Liver (tissue), 9 donors: ENCODE measurements around the gene LHX5.

DNA sequence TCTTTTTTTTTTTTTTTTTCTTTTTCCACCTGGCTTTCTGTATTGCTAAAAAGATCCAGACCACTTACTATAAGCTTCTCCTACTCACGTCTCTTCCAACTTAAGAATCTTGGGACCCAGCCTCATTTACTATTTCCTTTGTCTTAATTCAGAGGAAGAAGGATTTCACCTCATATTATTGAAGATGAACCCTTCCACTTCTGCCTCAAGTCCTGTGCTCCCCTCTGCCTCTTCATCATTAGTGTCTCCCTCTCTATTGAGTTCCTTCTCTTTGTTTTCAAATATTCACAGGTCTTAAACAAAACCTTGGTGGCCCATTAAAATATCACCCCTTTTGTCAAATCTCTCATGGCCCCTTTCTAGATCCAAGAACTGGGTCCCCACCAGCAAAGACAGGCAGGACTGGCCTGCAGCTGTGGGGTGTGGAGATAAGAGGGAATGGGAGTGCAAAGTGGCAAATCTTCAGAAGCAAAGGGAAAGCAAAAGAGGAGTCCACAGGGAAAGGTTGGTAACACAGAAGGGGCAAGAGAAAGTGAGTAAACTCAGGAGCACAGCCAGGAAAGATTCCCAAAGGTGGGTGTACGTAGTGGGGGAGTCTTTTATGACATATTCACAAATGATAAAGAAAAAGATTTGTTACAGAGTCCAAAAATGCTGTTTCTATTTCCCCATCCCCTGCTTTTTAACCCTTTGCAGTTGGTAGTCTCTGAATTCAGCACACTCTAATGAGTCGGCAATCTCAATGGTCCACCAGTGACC is 98.1 kb downstream of the HECTD4 start:
- PRO-cap, 5 experiments: no peak in any of the 5 experiments
- RAMPAGE, long total RNA, 2 experiments: no peak in any of the 2 experiments
- RRBS: no CpG with 5 or more reads among the region's 3 CpGs

DNA sequence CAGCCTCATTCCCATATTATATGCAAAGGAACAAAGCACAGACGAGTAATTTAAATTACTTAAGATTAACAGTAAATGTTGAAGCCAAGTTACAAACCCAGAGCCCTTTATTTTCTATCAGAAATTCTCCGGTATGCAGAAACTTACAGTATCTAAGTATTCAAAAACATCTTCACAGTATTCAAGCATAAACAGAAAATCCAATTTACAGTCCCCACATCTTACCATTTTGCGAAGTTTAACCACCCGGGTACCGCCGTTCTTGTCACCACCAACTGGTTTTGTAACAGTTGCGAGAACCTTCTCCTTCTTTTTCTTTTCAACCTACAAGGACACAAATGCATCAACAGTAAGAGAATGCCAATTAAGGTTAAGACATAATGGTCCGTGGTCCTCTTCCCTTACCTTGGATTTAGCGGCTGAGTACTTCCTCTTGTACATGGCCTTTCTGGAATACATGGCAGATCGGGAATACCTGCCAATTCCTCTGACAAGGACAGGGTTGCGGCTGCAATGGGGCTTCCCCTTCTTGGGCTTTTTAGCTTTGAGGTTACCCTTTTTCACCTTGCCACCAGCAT is 1.3 kb downstream of the RPL6 start:
- PRO-cap, 5 experiments: no peak in any of the 5 experiments
- RAMPAGE, long total RNA, 2 experiments: no peak in any of the 2 experiments
- RRBS: 79% methylated on average over 2 of the region's 11 CpGs

- PRO-cap, 5 experiments: peak in 1 of 5 experiments; most common plus-strand start chr12:112422740 (in 1); most common minus-strand start chr12:112422569 (in 1)
- RAMPAGE, long total RNA, 2 experiments: no peak in any of the 2 experiments
- RRBS: no CpG with 5 or more reads among the region's 8 CpGs
Observed at GRCh38 chr12:112422370-112422958, 3.7 kb downstream of the PTPN11 start.

GRCh38 chr12:112486208-112486778 is 67.5 kb downstream of the PTPN11 start:
- PRO-cap, 5 experiments: no peak in any of the 5 experiments
- RAMPAGE, long total RNA, 2 experiments: no peak in any of the 2 experiments
- RRBS: no CpG with 5 or more reads among the region's 15 CpGs

DNA sequence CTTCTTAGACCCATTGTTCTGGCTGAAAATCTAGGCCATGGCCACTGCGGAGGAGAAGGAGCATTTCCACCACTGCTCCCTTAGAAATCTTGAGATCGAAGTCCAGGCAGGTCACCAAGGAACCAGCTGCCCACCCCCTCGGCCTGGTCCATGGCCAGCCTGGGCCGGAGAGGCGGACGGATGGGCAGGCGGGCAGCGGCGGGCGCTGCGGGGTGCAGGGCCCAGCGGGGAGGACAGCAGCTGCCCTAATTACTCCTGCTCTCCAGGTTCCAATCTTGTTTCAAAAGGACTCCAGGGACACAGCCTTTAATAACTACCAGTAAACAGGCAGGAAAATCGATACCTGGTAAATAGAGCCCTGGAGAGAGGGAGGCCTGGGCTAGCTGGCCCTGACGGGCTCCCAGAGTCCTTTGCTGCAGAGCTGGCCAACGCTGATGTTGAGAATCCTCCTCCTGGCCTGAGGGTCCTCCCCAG is 15.1 kb downstream of the DTX1 start:
- PRO-cap, 5 experiments: peak in 4 of 5 experiments; most common plus-strand start position 281 of the sequence (in 1); most common minus-strand start position 257 of the sequence (in 2)
- RAMPAGE, long total RNA, 2 experiments: no peak in any of the 2 experiments
- RRBS: no CpG with 5 or more reads among the region's 15 CpGs

GRCh38 chr12:113186515-113186983 is 1.0 kb downstream of the RITA1 start:
- PRO-cap, 5 experiments: peak in 3 of 5 experiments; most common plus-strand start chr12:113186921 (in 1); most common minus-strand start chr12:113186845 (in 2)
- RAMPAGE, long total RNA, 2 experiments: no peak in any of the 2 experiments
- RRBS: 22% methylated on average over 9 of the region's 16 CpGs

DNA sequence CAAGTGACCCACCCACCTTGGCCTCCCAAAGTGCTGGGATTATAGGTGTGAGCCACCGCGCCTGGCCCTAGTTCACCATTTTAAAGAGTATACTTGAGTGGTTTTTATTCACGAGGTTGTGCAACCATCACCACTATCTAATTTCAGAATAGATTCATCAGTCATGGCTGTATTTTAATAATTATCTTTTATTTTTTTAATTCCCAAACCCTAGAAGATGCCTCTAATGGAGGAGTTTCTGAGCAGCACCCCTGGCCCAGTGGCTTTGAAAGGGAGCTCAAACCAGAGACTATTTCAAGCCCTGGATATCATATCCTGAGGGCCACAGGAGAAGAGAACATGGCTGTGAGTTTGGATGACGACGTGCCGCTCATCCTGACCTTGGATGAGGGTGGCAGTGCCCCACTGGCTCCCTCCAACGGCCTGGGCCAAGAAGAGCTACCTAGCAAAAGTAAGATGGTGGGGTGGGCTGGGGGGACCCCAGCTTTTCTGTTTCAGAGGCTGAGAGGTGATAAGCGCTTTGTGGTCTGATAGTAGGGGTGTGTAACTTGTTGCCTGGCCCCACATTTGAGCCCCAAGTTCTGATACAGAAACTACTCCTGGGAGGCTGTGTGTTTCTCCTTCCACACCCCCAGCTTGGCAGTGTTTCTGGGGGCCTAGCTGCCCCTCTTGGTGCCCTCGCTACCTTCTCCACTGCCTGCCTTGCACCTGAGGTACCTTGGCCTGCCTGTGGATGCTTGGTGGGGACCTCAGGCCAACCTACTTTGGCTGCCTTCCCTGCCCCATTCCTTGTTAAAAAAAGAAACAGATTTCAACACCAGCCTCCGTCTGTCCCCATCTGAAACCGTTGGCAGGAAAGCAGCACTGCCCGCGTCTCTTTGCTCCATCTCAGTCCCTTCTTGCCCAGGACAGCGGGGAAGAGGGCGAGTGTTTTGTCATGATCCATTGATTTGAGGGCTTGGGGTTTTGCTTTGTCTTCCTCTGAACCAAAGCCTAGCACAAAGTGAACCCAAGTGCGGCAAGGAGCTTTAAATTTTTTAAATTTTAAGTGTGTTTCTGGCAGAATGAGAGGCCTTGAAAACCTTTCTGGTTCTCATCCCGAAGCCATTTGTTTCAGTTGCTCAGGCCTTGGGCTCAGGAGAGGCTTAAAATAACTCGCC is 5.6 kb downstream of the TPCN1 start:
- PRO-cap, 5 experiments: no peak in any of the 5 experiments
- RAMPAGE, long total RNA, 2 experiments: no peak in any of the 2 experiments
- RRBS: no CpG with 5 or more reads among the region's 18 CpGs

DNA sequence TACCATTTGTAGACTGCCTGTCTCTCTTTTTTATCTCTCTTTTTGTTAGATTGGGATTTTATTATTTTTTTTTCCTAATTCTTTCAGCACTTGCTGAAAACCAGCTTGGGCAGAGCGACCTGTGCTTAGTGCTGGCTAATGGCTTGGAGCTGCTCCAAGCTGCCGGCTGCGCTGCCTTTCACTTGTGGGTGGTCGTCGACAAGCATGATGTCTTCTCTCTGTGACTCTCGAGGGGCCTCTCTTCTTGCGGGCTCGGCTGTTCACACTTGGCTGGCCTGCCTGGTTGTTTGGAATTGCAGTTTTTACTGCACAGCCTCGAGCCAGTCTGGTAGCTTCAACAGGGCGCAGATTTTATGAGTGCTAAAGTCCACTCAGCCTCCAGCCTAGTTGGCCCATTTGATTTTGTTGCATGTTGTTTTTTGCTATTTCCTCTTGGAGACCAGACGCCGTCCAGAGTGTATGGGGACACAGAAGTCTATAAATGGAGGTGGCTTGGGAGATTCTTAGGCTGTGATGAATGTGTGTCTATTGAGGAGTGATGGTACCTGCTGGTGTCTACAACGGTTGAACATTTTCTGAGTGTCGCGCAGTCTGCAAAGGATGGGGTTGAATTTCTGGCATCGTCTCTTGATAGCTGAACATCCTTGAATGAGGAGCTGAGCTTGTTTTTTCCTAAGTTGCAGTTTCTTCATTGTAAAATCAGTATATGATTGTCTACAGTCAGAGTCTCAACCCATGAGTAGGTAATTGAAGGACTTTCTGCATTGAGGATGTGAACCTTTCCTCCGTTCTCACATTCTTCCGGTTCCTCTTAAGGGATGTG is 18.7 kb downstream of the TPCN1 start:
- PRO-cap, 5 experiments: no peak in any of the 5 experiments
- RAMPAGE, long total RNA, 2 experiments: no peak in any of the 2 experiments
- RRBS: no CpG with 5 or more reads among the region's 18 CpGs

DNA sequence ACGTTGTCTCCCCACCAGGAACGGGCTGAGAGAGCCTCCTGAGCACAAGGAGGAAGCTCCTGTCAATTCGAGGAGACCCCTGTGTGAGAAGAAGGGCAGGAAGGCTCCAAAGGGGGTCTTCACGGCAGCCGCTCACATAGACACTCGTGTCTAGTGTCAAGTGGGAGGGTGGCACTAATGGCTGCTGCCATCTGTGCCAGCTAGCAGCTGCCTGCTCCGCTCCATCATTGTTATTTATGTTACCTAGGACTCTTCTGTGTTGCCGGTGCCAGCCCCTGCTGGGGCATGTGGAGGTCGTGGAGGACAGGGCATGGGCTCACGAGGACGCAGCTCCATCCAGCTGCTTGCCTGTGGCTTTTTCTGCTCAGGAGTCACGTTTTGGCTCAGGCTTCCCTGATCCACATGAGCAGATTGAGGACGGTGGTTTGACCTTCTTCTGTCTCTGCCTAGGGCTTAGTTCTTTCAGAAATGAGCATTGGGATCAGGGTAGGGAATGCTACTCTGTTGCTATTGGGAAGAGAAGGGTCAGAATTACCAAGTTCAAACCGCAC is 31.2 kb downstream of the TPCN1 start:
- PRO-cap, 5 experiments: no peak in any of the 5 experiments
- RAMPAGE, long total RNA, 2 experiments: no peak in any of the 2 experiments
- RRBS: no CpG with 5 or more reads among the region's 14 CpGs

- PRO-cap, 5 experiments: peak in 1 of 5 experiments; most common plus-strand start chr12:113272081 (in 1); most common minus-strand start chr12:113271993 (in 1)
- RAMPAGE, long total RNA, 2 experiments: no peak in any of the 2 experiments
- RRBS: 8% methylated on average over 3 of the region's 22 CpGs
Observed at GRCh38 chr12:113271707-113272908, 50.8 kb downstream of the TPCN1 start.

- PRO-cap, 5 experiments: peak in 2 of 5 experiments; most common plus-strand start chr12:113393244 (in 1); most common minus-strand start chr12:113393144 (in 1)
- RAMPAGE, long total RNA, 2 experiments: no peak in any of the 2 experiments
- RRBS: no CpG with 5 or more reads among the region's 18 CpGs
Observed at GRCh38 chr12:113392986-113393584, 10.6 kb downstream of the SDS start.

GRCh38 chr12:113471656-113472241 is at the start of gene LHX5:
Gene LHX5, minus strand, starts transcription at chr12:113471871.
- PRO-cap, 5 experiments: no peak in any of the 5 experiments
- RAMPAGE, long total RNA, 2 experiments: no peak in any of the 2 experiments
- RRBS: 6% methylated on average over 15 of the region's 44 CpGs

DNA sequence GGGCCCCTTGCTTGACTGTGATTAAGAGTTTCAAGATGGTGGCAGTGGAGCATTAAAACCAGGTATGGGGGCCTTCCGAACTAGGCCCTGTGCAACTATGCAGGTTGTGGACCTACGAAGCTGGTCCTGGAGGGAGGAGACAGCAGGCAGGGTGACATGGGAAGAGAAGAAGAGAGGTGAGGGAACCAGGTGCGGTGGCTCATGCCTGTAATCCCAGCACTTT is 22.4 kb upstream of the LHX5 start:
- PRO-cap, 5 experiments: no peak in any of the 5 experiments
- RAMPAGE, long total RNA, 2 experiments: no peak in any of the 2 experiments
- RRBS: no CpG with 5 or more reads among the region's 3 CpGs

GRCh38 chr12:113617017-113617503 is 145.4 kb upstream of the LHX5 start:
- PRO-cap, 5 experiments: peak in 2 of 5 experiments; most common minus-strand start chr12:113617243 (in 2)
- RAMPAGE, long total RNA, 2 experiments: no peak in any of the 2 experiments

- PRO-cap, 5 experiments: no peak in any of the 5 experiments
- RAMPAGE, long total RNA, 2 experiments: no peak in any of the 2 experiments
- RRBS: no CpG with 5 or more reads among the region's 11 CpGs
Observed at GRCh38 chr12:113863123-113863610, 103.0 kb downstream of the RBM19 start.

GRCh38 chr12:113957764-113958234 is 8.3 kb downstream of the RBM19 start:
- PRO-cap, 5 experiments: no peak in any of the 5 experiments
- RAMPAGE, long total RNA, 2 experiments: no peak in any of the 2 experiments
- RRBS: no CpG with 5 or more reads among the region's 14 CpGs

DNA sequence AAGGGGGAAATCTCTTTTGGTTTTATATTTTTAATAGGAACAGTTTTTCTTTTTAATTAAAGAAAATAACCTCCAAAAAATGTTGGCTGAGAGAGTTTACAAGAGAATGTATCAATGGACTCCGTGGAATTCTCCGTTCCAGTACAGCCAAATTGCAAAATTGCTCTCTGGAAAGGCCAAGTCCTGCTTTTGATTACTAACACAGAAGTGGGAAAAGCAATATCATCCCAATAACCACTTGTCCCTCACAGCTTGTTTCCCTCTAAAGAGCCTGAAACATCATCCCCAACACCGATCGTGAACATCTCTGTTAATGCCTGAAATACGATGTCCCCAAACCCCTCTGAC is 36.8 kb downstream of the TBX5 start:
- PRO-cap, 5 experiments: no peak in any of the 5 experiments
- RAMPAGE, long total RNA, 2 experiments: no peak in any of the 2 experiments
- RRBS: no CpG with 5 or more reads among the region's 5 CpGs

- PRO-cap, 5 experiments: no peak in any of the 5 experiments
- RAMPAGE, long total RNA, 2 experiments: no peak in any of the 2 experiments
- RRBS: no CpG with 5 or more reads among the region's 41 CpGs
Observed at GRCh38 chr12:114403588-114404490, 2.1 kb downstream of the TBX5 start.

DNA sequence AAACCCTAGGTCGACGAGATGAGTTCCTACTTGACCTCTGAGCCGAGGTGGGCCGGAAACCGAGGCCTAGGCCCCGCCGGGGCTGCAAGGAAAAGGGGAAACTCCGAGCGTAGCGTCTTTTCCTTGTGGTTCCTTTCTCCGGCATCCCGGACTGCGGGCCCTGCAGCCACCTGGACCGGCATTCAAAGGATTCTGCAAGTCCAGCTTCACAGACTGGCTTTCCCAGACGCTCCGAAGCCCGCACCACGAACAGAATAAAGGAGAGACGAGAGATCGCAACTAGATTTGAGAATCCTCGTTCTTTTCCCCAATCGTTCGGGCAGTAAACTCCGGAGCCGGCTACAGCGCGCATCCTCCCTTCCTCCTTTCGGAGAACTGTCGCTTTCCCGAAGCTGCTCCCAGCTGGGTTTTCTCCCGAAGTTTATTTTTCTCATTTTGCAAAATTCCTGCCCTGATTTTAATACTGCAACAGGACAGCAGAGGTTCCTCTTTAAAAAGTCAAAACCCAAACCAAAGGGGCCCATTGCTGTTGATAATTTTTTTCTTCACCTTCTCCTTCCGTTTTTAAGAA is 3.6 kb upstream of the TBX5 start:
- PRO-cap, 5 experiments: no peak in any of the 5 experiments
- RAMPAGE, long total RNA, 2 experiments: no peak in any of the 2 experiments
- RRBS: 3% methylated on average over 5 of the region's 32 CpGs

DNA sequence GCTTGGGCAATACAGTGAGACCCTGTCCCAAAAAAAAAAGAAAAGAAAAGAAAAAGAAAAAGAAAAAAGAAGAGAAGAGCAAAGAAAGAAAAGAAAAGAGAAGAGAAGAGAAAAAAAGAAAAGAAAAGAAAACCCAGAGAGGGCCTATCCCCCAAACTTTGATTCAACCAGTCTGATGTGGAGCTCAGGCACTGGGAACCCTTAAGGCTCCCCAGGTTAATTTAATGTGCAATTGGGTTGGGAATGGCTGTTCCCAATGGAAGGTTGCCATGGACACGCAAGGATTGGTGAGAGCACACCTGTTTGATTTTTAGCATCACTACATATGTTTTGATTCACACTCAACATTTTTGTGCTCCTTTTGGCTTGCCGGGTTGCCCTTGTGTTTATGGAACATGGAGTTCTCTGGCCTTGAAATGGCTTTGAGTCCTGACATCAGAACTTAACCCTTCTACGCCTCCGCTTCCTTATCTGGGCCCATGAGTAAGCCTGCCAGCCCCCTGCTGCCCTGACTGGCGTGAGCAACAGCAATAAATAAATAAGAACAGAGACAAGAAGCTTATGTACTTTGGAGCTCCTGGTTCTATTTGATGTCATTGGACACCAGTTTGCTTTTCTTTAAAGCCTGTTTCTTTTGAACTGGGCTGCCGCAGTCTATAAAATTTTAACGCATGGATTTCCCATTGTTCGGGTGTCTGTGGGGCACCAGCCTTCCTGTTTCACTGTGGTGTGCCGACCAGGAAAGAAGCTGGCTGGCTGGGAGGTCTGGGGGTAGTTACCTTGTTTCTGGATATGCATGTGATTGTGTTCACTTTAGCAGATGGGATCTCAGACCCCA is 28.0 kb downstream of the TBX3 start:
- PRO-cap, 5 experiments: no peak in any of the 5 experiments
- RAMPAGE, long total RNA, 2 experiments: no peak in any of the 2 experiments
- RRBS: no CpG with 5 or more reads among the region's 9 CpGs